Bronchial lymph node (tissue), 1 donor: ENCODE data around the gene FAM107A.

DNA sequence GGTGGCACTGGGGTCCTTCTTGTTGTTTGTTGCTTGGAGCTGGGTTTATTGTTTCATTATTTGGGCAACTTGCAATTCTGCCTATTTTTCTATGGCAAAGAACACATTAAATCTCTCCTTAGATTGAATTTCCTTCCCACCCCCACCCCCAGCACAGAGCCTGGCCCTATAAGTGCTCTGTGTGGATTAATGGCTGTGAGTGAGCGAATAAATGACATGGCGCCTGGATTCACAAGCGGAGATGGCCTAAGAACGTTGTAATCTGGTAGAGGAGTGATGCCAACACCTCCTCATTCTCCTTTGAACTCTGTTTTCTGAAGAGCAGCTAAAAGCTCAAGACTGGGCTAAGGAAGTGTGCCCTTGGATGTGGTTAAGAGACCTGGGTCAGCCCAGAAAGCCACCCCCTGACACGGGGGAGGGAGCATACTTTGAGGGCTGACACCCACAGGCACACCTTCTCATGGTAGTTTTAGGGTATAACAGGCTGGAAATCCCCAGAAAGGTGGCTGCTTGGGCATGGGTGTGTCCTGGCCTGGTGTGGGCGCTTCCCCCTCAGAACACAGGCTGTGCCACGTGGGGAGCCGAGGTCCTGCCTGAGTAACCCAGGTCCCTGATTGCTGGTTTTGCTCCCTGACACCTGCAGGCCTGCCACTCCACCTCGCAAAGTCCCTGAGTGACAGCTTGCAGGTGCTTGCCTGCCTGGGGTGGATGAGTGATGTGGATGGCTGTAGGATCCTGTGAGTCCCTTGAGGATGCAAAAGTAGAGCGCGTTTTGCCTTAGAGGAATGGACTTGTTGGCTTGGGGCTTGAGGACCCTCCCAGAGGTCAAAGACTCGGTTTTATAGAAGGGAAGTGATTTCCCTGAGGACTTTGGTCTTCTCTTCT, 94.7 kb downstream of the DNASE1L3 start:
- PRO-cap, result no peak

GRCh38 chr3:58231022-58231574, 6.5 kb upstream of the ABHD6 start:
- PRO-cap, result no peak

GRCh38 chr3:58324220-58324907, 8.3 kb upstream of the PXK start:
- PRO-cap, result bidirectional peak, plus-strand start at chr3:58324674, minus-strand start at chr3:58324505

GRCh38 chr3:58422543-58423110, 11.0 kb downstream of the PDHB start:
- PRO-cap, result no peak

DNA sequence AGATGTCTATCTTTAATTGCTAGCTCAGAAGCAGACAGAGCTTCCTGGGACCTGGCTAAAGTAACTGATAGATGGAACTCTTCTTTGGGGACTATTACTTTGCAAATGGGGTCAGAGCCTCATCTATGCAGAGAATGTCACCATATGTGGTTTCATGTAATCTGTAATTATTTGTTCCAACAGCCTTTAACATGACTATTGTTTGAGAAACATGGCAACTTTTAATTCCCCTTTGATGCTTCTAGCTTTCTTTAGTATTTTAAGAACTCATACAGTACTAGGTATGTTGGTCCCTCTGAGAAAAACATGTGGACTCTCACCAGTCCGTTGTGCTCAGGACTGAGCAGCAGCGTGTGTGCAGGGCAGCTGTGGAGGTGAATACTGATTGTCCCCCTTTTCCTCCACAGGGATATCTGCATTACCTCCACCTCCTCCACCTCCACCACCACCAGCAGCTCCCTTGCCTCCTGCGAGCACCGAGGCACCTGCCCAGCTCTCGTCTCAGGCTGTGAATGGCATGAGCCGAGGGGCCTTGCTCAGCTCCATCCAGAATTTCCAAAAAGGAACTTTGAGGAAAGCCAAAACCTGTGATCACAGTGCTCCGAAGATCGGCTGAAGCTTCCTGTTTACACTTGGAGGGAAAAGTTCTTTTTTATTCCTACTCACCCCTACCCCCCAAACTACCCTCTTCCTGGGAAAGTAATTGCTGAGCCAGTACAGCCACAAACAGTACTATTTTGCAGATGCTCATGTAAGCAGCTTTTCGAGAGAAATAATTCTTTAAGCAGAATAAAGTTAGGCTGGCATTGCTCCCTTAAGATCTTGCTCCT, 9.1 kb downstream of the PDHB start:
- PRO-cap, result no peak

- PRO-cap, result no peak
Observed at GRCh38 chr3:58434877-58435444, 1.3 kb upstream of the PDHB start.

DNA sequence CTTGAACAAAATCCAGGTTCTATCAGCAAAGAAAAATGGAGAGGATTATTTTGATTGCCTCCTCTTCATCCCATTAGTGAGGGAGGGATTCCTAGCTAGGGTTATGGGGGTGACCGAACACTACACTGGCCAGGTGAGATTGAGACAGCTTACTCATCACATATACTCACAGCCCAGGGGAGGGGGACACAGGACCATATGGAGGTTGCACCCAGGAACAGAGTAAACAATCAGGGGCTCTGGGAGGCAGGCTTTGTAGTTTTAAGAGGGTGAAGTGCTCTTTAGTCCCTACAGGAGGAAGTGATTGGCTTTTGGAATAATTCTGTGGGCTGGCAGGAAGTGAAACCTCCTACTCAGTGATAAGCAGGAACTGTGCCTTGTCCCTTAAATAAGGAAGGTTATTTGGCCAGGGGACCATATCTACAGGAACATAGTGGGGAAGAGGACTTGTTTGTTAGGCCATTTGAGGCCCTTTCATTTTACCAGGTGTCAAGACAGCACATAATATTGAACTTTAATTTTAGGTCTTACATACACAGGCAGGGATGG, 17.5 kb upstream of the KCTD6 start:
- PRO-cap, result no peak

DNA sequence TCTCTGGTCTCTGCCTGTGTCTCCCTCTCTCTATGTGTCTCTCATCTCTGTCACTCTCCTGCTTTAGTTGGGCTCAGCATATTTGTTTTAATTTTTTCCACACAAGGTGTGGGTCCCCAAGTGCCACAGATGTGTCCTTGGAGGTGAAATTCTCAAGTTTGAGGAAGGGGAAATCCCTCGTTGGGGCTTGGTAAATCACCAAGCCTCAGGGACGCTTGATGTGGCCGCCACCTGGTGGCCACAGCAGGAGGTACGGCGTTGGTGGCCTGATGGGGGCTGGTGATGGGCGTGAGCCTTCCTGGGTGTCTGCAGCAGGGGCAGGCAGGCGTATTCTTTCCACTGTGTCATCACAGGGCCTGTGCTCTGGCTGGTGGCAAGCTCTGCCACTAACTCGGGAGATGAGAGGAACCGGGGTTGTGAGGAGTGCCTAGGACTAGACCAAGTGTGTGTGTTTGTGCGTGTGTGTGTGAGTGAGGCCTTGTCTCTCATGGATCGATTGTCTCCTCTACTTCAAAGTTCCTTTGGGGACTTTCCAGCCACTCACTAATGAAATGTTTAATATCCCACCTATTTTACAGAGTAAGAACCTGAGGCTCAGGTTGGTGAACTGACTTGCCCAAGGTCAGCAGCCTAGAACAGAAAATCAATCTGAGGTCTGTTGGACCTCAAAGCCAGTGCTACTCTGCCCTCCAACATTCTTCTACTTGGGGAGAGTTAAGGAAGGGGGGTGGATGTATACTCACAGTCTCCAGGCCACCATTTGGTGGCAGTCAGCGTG, 4.1 kb downstream of the ACOX2 start:
- PRO-cap, result no peak

- PRO-cap, result unidirectional peak, minus-strand start at chr3:58577326; unidirectional peak, minus-strand start at chr3:58577378
Observed at GRCh38 chr3:58577136-58578177, at the start of gene FAM107A. Gene FAM107A, minus strand, starts transcription at chr3:58577391.

DNA sequence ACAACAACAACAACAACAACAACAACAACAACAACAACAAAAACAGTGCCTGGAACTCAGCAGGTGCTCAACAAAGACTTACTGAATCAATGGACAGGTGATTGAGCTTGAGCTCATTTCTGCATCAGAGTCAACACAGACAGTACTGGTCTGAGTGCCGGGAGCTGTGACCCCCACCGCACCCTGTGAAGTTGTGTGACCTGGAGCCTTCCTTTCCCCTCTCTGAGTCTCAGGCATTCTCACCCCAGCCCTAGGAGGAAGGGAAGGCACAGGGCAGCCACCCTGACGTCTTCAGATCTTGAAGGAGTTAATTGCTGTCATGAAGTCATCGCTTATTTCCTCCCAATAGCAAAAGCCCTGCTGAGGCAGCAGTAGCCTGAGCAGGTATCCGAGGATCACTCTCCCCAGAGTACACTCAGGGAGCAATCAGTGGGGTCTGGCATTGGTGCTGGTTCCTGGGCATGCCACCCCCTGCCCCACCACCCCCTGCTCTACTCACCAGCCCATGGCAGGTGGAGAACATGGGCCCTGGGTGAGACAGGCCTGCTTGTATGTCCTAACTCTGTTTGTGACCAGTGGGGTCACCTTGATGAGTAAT, 3.2 kb upstream of the FAM3D start:
- PRO-cap, result no peak

DNA sequence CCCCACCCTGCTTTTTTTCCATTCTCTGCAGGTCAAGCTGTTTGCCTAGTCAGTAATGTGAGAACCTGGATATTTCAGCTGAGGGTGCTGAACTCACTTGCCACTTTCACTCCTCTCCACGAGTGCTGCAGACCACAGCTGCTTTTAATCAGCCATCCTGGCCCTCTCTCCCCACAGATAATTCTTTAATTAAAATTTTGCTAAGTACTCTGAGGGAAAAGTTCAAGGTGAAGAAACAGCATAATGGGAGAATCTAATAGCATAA, 150.1 kb downstream of the CFAP20DC start:
- PRO-cap, result no peak

DNA sequence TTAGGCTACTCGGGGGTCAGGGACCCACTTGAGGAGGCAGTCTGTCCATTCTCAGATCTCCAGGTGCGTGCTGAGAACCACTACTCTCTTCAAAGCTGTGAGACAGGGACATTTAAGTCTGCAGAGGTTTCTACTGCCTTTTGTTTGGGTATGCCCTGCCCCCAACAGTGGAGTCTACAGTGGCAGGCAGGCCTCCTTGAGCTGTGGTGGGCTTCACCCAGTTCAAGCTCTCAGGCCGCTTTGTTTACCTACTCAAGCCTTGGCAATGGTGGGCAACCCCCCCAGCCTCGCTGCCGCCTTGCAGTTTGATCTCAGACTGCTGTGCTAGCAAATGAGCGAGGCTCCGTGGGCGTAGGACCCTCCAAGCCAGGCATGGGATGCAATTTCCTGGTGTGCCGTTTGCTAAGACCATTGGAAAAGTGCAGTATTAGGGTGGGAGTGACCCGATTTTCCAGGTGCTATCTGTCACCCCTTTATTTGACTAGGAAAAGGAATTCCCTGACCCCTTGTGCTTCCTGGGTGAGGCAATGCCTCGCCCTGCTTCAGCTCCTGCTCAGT, 310.5 kb upstream of the CFAP20DC start:
- PRO-cap, result no peak

DNA sequence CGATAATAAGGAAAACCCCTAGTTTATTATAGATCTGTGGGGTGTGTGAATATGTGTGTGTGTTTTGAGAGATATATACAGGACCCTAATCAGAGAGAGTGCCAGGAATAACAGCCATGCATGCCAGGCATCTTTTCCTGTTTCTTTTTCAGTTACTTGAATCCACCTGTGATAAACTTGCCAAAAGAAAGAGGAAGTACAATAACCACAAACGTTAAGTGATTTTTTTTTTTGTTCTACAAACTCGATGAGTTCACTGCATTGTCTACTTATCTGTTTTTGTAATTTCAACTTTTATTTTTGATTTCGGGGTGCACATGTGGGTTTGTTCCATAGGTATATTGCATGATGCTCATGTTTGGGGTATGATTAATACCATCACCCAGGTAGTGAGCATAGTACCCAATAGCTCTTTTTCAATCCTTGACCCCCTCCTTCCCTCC, 1031.9 kb upstream of the CFAP20DC start:
- PRO-cap, result bidirectional peak, plus-strand start at position 297 of the sequence, minus-strand start at position 148 of the sequence

DNA sequence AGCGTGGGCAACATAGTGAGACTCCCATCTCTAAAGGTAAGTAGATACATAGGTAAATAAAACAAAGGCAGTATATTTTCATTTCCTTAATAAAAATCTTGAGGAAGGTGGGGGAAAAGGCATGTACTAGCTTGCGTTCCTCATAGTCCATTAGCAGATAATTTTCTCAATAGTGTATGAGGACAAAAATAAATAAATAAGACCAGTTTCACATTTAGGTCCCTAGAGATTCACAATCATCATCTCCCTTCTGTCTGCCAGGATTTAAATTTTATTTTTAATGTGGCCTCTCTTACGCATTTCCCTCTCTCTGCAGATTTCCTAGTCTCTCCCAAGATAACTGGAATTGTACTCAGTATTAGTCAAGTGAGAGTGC, 839.1 kb downstream of the FHIT start:
- PRO-cap, result no peak

GRCh38 chr3:60427820-60428365, 823.4 kb downstream of the FHIT start:
- PRO-cap, result no peak

DNA sequence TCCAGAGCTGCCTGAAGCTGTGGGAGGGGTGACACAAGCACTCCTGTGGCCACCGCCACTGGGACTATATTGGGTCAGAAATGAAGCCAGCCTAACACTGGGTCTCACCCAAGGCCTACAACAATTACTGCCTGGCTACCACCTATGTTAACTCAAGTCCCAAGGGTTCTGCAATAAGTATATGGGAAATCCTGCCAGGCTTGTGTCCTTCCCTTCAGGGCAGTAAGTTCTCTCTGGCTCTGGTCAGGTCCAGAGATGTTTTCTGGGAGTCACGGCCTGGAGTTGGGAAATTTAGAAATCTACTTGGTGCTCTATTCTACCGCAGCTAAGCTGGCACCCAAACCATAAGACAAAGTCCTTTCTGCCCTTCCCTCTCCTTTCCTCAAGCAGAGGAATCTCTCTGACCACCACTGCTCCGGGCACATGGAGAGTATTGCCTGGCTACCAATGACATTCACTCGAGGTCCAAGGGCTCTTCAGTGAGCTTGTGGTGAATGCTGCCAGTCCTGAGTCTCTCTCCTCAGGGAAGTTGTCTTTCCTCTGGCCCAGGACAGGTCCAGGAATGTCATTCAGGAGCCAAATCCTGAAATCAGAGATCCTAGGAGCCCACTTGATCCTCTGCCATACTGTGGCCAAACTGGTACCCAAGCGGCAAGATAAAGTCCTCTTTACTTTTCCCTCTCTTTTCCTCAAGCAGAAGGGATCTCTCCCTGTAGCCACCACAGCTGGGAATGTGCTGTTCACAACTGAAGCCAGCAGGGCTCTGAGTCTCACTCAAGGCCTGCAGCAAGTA, 781.0 kb downstream of the FHIT start:
- PRO-cap, result no peak

- PRO-cap, result no peak
Observed at GRCh38 chr3:60575687-60576935, 675.1 kb downstream of the FHIT start.

GRCh38 chr3:60967068-60967296, 284.3 kb downstream of the FHIT start:
- PRO-cap, result unidirectional peak, minus-strand start at chr3:60967162

DNA sequence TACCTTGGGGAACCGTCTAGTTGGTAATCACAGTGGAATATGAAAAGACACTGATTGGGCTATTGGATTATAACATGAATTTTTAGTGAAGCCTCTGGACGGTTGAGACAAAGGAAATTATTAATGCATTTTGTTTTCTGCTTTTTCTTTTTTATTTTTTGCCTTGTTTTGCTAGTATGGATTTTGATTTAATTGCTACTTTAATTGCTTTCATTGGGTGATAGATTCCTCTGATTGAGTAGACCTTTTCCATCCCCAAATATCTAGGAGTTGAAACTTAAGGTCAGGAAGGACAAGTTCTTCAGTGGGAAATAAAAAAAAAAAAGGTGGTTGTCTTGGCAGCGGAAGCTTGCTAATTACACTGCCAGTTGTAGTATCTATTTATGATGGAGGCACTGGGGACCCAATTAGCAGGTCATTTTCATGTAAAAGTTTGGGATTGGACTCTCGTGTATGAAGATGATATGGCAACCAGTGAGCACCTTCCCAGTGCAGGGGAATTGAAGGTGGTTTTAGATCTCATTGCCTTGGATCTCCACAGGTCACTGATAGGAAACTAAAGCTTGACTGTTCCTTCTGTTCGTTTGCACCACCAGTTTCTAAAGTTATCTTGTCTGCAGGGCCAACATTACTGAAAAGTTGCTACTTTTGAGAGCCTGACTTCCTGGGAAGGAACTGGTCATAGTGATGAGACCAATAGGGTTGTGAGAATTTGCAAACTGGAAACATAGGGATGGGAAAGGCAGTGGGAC, 24.7 kb downstream of the PTPRG start:
- PRO-cap, result no peak

DNA sequence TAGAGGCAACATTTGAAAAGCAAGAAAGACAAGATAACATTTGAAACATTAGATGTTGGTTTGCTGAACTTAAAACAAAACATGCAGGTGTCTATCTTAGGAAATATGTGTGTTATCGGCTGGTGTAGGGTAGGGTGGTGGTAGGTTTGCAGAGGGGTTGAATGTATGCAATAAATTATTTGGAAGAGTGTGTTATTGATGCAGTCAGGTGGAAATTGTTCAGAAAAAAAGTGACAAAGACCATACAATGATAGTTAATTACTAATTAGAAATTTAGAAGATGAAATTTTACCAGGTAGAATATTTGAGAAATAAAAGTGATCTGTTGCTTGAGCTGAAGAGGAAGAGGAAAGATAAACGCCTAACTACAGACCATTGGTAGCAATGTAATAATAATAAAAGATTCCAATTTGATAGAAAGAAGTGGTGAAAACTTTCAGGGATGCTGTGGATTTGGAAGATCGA, 211.7 kb downstream of the PTPRG start:
- PRO-cap, result no peak